Non-pigmented ciliary epithelial cell (primary cell): ENCODE measurements around a stretch of chr3.

- RRBS = no CpG with 5 or more reads among the region's 6 CpGs
These were observed 158.8 kb downstream of the LPP start for GRCh38 chr3:188312708-188313219.

- RRBS = no CpG with 5 or more reads among the region's 15 CpGs
These were observed 171.9 kb downstream of the LPP start for GRCh38 chr3:188325613-188326579.

DNA sequence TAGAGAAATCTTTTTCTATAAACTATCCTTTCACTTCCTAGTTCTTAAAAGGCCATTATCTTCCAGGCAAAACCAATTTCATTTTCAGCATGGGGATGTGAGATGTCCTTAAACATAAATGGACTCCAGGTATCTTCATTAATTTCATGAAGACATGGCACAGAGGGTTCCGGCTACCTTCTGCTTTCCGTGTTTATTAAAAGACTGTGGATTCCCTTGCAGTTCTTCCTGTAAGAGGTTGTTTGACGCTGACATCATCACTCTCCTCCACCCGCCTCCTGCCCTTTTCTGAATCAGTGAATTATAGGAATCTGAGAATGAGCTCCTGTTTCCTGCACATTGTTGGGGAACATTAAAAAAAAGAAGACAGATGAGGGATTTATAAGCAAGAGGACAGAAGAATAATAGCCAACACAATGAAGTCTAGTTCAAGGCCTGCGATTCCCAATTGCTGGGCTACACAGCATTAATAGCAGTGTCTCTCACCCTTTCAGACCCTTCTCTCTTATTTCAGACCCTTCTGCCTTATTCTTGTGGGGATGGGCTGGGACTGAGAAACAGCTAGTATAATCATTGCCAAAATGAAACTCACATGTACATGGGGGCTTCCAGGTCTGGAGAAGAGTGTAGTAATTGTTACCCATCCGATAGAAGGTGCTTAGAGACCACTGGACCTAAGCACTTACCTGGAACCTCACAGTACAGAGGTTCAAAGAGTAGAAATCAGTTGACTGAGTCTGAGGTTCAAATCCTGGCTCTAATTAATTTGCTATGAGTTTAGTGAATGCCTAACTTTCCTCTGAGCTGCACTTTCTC lies 191.4 kb downstream of the LPP start:
- RRBS = no CpG with 5 or more reads among the region's 6 CpGs

DNA sequence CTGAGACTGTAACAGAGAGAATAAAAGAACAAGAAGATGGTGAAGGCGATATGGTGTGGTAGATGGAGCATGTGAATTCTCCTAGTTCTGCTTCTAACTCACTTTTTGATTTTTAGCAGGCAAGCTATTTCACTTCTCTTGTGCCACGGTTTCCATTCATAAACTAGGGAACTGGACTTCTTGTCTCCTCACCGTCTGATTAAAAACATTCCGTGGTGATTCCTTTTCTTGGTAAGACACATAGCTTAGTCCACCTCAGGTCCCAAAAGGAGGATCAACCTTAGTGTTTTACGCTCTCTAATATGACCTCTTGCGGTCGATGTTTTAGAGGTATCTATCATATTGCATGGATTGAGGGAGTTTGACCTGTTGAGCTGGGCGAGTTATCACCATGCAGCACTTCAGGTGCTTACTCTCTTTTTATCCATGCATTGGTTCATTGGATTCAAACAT lies 394.2 kb downstream of the LPP start:
- RRBS = no CpG with 5 or more reads among the region's 8 CpGs

DNA sequence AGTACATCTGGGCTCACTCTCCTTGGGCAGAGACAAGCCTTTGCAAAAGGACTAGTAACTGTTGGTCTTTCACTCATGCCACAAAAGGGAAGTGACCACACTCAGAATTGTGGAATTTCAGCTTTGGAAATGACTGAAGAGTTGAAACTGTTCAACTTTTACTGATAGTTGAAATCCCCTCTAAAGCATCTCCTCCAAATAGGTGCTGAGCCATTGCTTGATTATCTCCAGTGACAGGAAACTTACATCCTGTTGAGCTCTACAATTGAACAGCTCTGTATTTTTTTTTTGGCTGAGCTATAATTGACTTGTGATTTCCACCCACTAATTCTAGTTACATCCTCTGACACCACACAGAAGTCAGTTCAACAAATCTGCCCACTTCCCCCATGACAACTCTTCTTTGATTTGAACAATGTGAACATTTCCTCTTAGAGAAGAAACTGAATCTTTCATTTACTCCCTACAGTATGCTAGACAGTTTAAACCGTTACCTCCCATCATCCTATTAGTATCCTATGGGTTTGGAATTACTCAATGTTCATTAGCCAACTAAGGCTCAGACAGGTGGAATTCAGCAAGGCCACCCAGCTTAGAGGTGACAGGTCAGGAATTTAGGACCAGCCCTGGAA lies 254.7 kb upstream of the TPRG1 start:
- RRBS = no CpG with 5 or more reads among the region's 1 CpG

- RRBS = no CpG with 5 or more reads among the region's 6 CpGs
These were observed 234.3 kb upstream of the TPRG1 start for GRCh38 chr3:188937513-188937863.

DNA sequence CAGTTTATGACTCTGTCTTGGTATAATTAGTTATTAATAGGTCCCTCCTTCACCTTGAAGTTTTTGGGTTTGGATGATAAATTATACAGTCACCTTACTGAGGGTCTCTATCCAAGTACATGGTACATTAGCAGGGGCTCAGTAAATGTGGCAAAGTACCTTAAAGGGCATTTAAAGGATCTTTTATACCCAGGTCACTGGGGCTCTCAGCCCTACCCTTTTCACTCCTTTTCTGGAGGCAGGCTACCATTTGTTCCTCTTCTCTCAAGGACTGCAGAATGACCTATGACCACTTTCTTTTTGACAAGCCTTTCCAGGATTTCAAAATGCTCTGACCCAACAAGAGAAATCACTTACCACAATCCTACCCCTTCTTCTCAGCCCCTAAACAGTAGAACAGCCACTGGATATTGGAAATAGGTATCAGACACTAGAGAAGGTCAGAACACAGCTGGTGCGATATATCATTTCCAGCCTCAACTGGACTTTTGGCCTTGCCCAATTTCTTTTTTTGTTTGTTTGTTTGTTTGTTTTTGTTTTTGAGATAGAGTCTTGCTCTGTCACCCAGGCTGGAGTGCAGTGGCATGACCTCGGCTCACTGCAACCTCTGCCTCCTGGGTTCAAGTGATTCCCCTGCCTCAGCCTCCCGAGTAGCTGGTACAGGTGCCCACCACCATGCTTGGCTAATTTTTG lies 221.7 kb upstream of the TPRG1 start:
- RRBS = no CpG with 5 or more reads among the region's 3 CpGs

- RRBS = no CpG with 5 or more reads among the region's 5 CpGs
These were observed 215.8 kb upstream of the TPRG1 start for GRCh38 chr3:188955982-188956416.

DNA sequence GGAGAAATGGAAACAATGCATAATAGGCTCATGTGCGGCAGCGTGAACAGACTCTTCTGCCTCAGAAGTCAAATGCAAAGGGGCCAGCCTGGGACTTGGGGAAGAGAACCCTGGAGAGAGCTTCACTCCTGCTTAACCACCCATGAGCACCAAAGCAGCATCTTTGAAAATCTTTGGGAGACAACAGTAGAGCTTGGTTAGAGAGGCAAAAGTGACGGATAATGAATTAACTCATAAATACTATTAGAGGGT lies 196.2 kb upstream of the TPRG1 start:
- RRBS = no CpG with 5 or more reads among the region's 3 CpGs

DNA sequence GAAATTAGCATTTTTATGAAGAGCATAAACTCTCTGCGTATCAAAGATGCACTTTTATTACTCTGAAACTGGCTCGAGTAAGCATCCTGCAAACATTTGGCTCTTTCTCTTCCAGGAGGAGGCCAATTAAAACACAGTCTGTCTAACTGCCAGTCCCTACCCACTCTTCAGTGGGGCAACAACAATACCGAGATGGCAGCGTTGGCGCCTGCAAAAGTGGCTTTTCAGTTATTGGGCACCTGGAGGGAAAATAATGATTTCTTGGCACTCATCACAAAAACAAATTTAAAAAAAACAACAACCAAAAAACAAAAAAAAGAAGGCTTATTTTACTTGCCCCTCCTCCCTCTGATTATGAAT lies 192.4 kb upstream of the TPRG1 start:
- RRBS = no CpG with 5 or more reads among the region's 5 CpGs

DNA sequence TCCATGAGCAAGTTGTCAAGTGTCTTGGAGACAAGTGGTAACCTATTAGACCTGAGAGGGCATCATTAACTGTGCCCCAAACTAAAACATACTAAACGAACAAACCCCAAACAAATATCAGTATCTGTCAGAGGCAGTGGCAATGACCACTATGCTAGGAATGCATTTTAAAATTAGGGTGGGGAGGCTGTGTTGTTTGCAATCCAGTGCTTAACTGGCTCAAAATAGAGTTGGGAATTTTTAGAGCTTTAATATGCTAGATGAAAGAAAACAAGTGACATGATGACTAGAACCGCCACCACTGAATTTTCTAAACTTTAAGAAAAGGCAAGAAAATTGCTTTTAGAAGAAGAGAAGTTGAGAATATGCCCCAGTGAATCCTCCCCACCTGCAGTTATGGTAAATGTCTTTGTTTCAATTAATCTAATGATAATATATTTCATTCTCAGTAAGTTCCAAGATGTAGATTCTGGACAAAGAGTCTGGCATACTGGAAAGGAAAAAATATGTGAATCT lies 51.7 kb upstream of the TPRG1 start:
- RRBS = no CpG with 5 or more reads among the region's 2 CpGs

DNA sequence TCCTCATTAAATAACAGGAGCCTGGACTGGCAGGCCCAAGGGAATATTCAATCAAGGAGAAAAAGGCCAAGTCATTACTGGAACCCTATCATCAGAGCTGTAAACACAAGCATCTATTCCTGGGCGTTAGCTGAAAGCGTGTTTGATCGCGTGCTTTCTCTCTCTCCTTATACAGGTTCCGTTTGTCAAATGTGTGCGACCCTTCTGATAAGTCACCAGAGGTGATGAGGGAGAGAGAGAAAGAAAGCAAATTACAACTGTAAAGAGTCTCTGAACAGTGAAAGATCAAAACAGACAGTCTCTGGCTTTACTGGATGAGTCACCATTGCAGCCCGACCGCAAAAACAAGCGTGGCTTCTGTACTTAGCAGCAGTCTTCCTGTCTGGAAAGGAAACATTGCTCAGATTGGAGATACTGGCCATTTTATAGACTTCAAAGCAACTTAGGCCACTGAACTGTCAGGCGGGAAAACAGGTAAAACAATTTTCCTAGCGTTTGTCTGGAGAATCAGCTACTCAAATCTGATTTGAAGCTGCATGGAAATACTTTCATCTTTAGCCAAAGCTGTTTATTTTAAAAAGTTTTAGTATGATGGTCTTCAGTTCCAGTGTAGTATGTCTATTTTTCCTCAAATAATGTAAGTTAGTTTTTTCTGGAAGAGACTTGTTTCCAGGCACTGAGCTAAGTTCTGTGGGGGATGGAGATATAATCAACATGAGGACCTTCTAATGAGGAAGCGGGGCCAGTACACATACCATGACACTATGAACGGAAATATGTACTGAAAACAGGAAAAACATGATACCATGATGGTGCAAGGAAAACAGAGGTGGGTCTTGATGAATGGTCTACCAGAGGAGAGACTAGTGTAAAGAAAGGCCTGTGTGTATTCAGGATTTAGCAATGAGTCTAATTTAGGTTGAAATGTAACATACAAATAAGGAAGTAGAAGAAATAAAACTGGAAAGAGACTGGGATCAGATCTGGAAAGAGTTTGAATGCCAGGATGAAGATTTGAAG lies 39.2 kb upstream of the TPRG1 start:
- RRBS = no CpG with 5 or more reads among the region's 13 CpGs

GRCh38 chr3:189843011-189843713 lies 212.0 kb downstream of the TP63 start:
- RRBS = no CpG with 5 or more reads among the region's 15 CpGs

- RRBS = no CpG with 5 or more reads among the region's 5 CpGs
These were observed 121.0 kb downstream of the P3H2 start for GRCh38 chr3:189999659-190000177.

GRCh38 chr3:190108760-190109088 lies 12.0 kb downstream of the P3H2 start:
- RRBS = no CpG with 5 or more reads among the region's 4 CpGs

GRCh38 chr3:190119373-190120040 lies 1.2 kb downstream of the P3H2 start:
- RRBS = no CpG with 5 or more reads among the region's 3 CpGs

DNA sequence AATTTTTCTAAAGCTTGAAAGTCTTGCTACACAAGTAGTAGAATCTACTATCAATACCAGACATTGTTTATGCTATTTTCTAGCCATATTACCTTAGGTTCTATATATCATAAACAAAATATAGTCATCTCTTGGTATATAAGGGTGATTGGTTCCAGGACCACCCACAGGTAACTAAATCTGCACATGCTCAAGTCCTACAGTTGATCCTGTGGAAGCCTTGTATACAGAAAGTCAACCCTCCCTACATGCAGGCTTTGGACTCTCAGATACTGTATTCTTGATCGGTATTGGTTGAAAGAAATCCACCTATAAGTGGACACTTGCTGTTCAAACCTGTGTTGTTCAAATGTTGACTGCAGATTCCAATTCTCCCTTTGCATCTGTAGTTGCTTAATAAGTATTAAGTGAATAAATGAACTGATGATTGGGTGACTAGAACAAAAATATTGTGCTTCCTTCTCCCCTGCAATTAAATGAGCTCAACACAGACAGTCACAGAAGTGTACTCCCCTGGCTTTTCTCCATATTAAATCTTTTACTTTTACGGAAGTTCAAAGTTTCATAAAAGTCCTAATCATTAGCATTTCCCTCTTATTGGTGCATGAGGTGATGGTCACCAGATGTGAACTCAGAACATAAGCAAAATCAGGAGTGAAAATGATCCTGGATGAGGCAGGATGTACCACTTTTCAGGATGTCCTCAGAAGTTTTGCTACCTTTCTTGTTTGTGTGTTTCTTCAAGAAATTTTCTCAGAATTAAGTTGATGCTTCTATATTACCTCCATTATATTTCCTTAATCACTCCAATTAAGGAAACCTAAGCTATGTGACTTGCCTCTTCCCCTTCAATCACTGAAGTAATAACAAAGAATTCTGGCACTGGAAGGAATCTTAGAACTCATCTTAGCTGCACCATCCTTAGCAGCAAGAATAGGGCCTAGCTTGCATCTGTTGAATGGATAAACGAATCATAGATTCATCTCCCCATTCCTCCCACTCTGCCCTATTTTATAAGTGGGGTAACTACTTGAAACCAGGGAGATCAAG lies 4.4 kb downstream of the CLDN1 start:
- RRBS = no CpG with 5 or more reads among the region's 3 CpGs

DNA sequence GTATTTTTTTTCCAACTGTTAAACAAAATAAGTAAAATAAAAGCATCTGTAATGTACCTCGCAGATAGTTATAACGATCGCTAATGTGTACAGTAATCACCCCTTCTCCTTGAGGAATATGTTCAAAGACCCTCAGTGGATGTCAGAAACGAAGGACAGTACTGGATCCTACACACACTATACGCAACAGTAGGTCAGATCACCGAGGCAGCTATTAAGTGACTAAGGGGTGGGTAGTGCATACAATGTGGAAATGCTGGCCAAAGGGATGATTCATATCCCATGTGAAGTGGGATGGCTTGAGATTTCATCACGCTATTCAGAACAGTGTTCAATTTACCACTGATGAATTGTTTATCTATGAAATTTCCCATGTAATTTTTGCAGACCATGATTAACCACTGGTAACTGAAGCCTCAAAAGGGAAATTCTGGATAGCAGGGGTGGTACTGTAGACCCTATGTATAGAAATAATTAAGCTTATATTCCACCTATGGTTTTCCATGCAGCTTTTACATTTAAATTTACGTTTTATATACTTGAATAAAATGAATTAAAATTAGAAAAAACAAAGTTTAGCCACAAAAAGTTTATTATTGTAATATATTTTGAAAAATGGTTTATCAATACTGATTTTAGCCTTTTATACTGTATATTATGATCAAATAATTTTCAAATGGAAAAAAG lies 1.5 kb upstream of the CLDN16 start:
- RRBS = no CpG with 5 or more reads among the region's 8 CpGs

DNA sequence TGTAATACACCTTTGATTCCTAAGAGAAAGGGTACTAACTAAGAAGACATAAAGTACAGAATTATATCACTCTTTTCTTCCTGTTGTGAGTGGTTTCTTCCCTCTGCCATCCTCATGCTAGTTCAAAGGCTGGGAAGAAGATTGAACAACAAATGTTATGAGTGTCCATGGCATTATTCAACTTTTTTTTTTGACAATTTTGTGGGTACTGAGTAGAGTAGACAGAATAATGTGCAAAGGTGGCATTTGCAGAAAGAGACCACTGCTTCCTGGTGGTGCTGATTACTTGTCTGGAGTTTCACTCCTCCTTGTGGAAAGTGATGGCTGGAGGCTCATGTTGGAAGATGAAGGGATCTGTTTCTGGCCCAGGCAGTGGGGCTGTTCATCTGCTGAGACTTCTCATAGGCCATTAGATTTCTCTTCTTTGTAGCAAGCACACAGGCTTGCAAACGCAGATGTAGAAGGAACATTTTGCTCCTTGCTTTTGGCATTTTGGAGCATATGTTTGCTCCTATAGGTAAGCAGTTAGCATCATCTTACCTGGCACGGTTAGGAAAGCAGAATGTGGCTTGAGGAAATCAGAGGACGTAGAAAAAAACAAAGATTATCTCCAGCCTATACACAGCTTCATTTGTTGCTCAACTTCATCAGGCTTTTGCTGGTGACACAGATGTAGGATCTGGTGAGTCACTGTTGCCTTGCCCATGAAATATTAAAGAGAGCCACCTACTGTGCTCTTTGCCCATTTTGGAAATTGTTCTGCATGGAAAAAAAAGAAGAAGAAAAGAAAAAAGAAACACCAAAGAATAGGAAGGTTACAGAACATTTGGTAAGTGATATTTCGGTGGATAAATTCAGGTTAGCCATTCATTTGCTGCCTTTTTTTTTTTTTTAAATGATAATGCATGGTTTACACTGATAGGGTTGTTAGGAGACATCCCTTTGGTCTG lies 3.6 kb downstream of the IL1RAP start:
- RRBS = no CpG with 5 or more reads among the region's 4 CpGs